Tibial artery (tissue), 1 donor: ENCODE data around the gene LCA5L.

GRCh38 chr21:39445163-39446447, at the start of gene LCA5L:
Gene LCA5L, minus strand, starts transcription at chr21:39445778.
- PRO-cap: bidirectional peak, plus-strand start at chr21:39445856, minus-strand start at chr21:39445775

DNA sequence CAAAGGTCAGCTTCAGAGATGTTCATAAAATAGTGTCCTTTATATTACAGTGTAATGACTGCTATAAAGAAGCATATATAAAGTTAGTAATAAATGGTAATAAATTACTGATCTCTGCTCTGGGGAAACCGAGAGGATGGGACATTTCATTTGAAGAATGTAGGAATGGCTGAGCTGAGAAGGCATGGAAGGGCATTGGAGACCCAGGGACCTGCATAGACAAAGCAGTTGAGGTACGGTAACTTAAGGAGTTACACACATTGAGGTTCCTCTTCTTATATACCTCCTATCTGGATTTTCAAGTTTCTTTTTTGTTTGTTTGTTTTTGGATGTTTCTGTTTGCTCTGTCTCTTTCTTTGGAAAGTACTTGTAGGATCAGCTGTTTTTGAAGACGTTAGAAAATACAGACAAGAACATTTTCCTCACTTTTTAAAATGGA, 29.5 kb downstream of the B3GALT5 start:
- PRO-cap: no peak

DNA sequence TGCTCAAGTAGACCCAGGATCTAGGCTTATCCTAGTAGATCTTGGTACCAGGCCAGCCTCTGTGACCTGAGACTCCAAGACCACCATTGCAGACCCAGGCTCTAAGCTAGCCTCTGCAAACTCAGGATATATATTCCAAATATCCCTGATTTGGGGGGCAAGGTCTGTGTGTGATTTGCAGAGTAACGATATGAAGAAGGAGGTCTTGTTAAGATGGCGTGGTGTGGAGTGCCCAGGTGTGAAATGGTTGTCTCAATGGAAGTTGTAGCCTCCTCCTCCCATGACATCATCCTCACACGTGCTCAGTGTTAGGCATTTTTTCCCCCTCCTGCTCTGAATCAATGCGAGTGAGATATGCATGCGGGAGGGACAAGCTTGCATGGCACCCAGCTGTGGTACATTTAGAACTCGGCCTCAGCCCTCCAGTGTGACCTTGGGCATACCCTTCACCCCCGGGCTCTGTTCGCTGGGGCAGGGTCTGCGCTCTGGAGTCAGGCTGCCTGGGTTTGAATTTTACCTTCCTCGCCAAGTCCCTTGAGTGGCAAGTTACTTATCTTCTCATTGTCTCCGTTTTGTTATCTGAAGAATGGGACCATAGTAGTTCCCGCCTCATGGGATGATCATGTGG, 55.6 kb downstream of the B3GALT5 start:
- PRO-cap: no peak

DNA sequence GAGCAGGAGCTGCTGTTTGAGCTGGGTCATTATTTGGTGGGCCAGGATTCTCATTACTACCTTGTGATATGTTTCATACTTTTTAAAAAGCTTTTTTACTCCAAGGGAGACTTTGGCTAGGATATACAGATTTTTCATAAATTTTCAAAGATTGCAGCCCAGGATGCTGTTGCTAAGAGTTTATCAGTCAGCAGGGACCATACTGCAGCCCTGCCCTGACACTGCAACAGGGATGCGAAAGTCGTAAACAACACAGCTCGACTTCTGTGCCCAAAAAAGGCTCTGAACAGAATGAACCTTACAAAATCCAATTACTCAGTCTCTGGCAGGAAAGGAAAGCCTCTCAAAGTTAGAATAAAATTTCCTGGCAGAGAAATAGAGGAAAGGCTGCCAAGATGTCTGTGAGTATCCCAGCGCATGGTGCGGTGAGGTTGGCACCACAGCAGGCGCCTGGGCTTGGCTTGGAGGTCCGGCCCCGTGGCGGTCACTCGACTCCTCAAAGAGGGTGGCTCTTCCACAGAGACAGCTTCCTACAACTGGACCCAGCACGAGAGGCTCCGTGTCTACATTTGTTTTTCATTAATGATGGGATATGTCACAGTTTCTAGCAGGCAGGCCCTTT, 185.7 kb downstream of the PCP4 start:
- PRO-cap: no peak

DNA sequence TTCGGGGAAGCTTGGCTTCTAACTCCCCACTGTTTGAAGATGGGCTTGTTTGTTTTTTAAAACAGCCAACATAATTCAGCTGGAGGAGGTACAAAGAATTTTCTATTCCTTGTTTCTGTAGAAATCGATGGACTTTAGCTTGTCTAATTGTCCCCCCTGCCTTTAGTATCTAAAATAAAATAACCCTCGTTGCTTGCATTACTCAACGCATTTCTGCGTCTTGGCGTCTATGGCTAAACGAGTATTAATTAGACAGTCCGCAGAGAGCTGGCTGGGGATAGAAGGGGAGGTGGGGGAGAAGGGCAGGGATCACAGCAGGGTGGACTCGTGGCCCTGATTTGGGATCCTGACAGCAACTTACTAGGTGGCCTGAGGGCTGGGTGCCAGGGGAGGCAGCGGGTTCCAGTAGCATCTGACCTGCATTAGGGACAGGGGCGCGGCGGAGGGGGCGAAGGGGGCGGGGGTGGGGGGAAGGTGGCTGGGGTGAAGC, 1.2 kb upstream of the BACE2 start:
- PRO-cap: no peak

GRCh38 chr21:41203126-41204174, 35.5 kb downstream of the BACE2 start:
- PRO-cap: no peak

GRCh38 chr21:41317502-41318034, 967 bp downstream of the FAM3B start:
- PRO-cap: no peak

- PRO-cap: no peak
Measured at GRCh38 chr21:41363376-41364138, 1.7 kb downstream of the MX2 start.

- PRO-cap: no peak
Measured at GRCh38 chr21:41370370-41370820, 8.6 kb downstream of the MX2 start.

DNA sequence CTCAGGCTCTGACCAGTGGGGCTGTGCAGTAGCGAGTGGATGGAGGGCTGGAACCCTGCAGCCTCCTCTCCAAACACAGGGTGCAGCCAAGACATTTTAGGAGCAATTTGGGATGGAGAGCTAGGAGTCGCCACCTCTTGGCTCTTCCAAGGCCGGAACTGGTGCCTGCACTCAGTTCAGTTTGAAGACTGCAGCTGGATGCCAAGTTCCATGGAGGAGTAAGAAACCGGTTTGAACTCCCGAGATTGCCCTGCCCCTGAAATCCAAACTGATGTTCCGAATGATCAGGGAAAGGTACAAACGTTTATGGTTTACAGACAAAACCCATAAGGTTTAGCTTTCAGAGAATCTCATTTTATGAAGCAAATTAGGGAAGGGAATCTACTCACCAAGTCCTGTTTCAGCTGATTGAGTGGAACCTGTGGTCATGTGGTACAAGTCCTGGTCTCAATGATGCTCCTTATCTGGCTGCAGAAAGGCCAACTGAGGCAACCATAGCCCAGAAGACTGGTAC, 3.0 kb downstream of the MX1 start:
- PRO-cap: no peak

DNA sequence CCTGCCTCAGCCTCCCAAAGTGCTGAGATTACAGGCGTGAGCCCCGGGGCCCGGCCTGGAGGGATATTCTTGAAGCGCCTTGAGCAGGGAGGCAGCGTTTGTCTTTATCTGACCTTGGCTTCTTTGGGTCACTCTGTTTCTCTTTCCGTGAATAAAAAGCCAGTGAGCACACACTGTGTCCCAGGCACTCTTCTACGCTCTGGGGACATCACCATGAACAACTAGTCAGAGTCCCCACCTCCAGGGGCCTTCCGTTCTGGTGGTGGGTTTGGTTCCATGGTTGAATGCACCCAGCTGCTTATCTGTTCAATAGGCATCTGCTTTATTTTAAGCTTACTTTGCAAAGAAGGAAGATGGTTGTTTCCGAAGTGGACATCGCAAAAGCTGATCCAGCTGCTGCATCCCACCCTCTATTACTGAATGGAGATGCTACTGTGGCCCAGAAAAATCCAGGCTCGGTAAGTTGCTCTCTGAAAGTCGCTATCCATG, 5.7 kb downstream of the MX1 start:
- PRO-cap: no peak

DNA sequence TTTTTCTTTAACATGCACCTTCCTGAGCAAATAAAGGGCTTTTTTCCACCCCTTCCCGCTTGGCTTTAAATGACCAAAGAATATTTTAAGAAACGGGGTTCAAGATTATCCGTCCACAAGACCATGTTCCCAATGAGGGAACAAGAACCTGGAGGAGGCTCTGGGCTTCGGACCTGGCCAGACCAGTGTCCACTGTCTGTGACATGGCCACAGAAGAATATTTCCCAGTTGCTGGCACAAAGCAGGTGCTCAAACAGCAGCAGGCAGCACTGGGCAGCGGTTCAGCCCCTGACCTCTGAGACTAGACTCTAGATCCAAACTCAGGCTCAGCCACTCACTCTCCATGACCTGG, 8.2 kb downstream of the TMPRSS2 start:
- PRO-cap: no peak

GRCh38 chr21:41564858-41565369, 57.0 kb upstream of the TMPRSS2 start:
- PRO-cap: no peak

- PRO-cap: no peak
Measured at GRCh38 chr21:41565370-41565639, 57.3 kb upstream of the TMPRSS2 start.

DNA sequence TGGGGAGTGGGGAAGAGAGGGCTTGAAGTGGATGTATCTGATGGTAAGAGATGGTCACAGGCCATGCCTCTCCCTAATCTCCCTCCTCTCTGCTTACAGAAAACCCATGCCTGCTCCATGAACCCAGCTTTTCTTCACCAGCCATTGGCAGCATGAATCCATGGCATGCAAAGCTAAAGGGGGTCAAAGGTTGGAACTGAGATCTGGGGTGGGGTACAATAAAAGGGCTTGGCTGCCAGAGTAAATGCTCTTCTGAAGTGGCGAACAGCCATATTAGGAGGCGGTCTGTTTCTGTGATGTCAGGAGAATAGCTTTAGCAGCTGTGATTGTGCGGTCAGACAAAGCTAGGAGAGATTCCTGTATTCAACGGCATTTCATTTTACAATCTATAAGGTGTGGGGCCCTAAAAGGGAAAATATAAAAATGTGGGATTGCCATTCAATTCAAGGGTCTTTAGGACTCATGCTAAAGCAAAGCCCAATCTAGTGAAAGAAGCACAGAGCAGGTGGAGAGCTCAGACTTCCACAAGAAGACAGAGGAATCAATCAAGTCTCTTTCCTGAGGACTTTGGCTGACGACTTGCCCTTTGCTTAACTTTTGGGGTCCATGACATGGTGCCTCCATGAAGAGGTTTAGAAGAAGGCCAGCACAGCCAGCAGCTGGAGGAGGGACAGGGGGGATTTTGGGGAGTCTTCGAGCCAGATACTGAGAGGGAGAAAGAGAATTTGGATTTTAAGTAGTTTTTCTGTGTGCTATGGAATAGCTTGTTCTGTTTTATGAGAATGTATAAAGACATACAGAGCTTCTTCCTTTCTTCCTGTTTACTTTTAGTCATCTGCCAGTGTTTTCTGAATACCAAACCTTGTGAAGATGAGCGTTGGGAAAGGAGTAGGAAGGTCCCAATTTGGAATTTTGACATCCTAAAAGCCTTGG, 71.9 kb upstream of the TMPRSS2 start:
- PRO-cap: no peak

DNA sequence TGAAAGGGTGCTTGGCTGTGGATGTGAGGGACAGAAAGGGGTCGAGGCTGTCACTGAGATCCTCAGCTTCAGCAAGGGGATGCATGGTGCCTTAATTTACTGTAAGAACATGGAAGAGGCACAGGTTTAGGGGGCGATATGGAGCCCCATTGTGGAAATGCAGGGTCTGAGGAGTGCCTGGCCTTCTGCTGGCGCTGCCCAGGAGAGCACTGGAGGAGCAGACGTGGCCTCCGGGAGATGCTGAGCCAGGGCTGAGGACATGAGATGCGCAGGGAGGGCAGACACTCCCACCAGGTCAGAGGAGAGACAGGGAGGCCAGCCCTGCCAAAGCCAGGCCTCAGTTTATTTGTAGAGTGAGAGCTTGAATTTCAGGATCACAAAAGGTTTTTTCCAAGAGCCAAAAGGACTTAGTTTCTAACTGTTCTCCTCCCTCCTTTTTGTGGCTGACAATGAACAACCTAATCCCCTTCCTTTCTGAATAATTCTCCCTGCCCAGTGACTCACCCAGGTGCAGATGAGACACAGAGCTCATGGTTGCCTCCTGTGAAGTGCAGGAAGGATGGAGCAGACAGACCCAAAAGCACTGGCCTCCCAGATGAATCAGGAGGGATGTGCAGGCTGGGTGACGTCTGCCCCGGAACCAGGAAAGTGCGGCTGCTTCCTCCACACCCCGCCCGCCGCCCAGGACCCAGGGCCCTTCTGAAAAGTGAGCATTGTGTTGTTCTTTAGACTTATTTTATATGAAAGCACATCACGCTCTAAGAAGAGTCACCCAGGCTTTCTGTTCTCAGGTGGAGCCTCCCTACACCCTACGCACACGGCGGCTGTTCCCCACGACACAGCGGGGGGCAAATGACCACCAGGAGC, 73.0 kb upstream of the TMPRSS2 start:
- PRO-cap: no peak

DNA sequence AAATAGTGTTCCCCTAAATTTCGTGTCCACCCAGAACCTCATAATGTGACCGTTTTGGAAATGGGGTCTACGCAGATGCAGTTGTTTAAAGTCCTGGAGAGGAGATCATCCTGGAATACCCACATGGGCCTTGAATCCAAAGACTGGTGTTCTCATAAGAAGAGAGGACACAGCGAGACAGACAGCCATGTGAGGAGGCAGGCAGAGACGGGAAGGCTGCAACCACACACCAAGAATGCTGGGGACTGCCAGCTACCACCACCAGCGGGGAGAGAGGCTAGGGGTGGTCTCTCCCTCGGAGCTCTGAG, 99.1 kb upstream of the TMPRSS2 start:
- PRO-cap: no peak

- PRO-cap: no peak
Measured at GRCh38 chr21:41634939-41635376, 127.0 kb upstream of the TMPRSS2 start.

GRCh38 chr21:41648104-41649150, 118.4 kb downstream of the RIPK4 start:
- PRO-cap: no peak

GRCh38 chr21:41664047-41664500, 102.8 kb downstream of the RIPK4 start:
- PRO-cap: no peak